NT2/D1 (cell line): ENCODE results near the genes ABCB9, MTRFR and RILPL2.

GRCh38 chr12:122725888-122726568 lies 4.6 kb downstream of the HCAR1 start:
- RRBS, 2 experiments, result no CpG with 5 or more reads among the region's 5 CpGs

- RRBS, 2 experiments, result no CpG with 5 or more reads among the region's 7 CpGs
Observed at GRCh38 chr12:122727750-122728521, 2.7 kb downstream of the HCAR1 start.

GRCh38 chr12:122837492-122838399 lies 2.5 kb downstream of the HIP1R start:
- RRBS, 2 experiments, result no CpG with 5 or more reads among the region's 16 CpGs

DNA sequence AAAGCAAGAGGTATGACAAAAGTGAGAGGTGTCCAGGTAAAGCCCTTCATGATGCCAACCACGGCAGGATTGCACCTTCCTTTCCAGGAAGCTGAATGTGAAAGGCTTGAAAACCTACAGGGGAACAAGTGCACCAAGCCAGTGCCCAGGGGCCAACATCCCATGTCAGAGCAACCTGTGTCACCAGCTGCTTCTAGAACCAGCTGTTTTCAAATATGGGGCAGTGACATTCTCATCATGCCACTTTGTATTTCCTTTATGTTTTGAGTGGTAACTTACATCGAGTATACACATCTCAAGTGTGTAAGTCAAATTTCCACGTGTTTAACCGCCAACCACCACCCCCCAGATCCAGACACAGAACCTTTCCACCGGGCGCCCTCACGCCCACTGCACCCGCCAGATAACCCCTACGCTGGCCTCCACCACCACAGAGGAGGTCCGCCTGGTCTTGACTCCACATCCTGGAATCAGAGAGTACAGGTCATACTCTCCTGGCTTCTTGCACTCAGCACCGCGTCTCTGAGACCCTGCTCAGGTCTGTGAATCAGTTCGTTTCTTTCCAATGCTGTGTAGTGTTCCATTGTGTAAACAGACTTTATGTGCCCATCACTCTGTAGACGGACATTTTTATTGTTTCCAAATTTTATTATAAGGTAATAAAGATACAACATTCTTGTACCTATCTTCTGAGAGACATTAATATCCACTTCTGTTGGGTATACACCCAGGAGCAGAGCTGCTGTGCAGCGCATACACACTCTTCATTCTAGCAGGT lies 27.2 kb downstream of the VPS37B start:
- RRBS, 2 experiments, result no CpG with 5 or more reads among the region's 15 CpGs

GRCh38 chr12:122870599-122871711 lies 25.0 kb downstream of the VPS37B start:
- RRBS, 2 experiments, result no CpG with 5 or more reads among the region's 20 CpGs

DNA sequence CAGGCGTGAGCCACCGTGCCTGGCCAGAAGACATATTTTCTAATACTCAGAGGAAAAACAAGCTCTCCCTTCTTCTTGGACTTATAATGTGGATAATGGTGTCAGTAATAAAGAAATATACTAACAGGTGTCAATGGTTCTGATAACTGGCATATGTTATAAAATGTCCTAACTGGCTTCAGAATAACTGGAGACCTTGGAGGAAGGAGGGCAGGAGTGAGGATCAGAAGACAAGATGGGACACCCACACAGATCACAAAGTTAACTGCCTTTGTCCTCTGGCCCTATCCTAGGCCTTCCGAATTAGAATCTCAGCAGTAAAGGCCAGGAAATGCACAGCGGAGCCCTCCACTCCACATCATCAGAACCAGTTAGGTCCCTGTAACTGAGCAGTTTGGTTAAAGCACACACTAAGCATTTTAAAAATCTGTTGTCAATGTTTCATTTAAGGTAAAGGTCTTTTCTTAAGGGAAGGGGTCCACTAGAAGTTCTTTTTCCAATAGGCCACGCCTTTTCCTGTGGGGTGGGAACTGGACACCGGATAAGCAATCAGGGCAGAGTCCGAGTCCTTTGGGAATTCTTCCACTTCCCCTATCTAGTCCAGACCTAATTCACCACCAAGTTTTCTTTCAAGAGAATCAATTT lies 12.0 kb downstream of the VPS37B start:
- RRBS, 2 experiments, result no CpG with 5 or more reads among the region's 7 CpGs

- RRBS, 2 experiments, result no CpG with 5 or more reads among the region's 13 CpGs
Observed at GRCh38 chr12:122889665-122890159, 6.2 kb downstream of the VPS37B start.

- RRBS, 2 experiments, result no CpG with 5 or more reads among the region's 4 CpGs
Observed at GRCh38 chr12:122898156-122898467, 2.2 kb upstream of the VPS37B start.

DNA sequence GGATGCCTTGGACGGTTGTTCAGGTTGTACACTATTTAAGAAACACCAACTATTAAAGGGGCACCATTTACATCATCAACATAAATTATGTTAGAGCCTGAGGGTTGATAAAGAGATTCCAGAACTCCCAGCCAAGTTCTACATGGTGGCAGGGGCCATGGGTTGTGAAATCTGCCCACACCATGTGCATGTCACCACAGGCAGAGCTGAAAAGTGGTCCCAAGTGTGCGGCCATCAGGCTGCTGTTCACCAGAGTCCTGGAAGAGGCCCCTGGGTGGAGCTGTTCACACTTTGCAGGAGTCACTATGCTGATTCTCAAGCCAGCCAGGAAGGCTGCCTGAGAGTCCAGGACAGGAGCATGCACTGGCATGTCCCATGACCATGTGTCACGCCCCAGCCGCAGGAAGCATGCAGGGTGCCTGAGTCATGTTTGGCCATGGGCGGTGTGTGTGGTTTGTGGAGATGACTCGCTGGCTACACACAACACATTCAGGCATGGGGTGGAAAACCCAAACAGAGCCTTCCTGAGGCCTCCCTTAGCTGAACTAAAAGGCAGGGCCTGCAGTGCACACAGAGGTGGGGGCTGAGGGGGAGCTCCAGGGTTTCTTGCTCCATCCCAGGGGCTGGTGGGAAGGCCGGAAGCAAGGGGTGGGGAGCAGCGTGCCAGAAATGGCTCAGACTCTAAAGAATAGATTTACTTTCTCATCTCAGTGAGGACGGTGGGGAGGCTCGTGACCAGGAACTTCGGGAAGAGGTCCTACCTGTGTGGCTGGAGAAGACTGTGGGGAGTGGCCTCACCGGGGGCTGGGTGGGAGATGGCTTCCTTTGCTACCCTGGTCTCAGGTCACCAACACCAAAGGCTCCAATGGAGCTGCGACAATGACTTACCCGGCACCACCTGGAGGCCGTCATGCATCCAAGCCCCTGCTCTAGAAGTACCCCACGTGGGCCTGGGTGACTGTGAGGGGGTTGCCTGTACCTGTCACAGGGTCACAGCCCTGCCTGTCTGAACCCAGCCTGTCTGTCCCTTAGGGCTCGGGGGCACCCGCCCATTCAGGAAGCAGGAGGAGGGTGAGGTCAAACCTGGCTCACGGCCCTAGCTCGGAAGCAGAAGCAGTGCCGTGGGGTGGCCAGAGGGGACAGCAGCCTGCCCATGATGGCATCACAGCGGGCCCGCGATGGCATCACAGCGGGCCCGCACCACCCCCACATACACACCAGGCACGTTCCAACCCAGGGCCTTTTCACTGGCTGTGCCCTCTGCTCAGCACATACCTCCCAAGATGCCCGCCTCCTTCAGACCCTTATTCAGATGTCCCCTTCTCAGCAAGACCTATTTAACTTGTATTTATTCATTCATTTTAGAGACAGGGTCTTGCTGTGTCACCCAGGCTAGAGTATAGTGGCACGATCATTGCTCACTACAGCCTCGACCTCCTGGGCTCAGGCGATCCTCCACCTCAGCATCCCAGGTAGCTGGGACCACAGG lies 19.1 kb downstream of the ABCB9 start:
- RRBS, 2 experiments, result 90 to 97% methylated on average over 3 of the region's 31 CpGs

- RRBS, 2 experiments, result 2% methylated on average over 7 of the region's 41 CpGs
Observed at GRCh38 chr12:122966275-122966928, at the start of gene ABCB9. Gene ABCB9, minus strand, starts transcription at chr12:122966463.

GRCh38 chr12:123024780-123025535 lies 44.5 kb downstream of the ARL6IP4 start:
- RRBS, 2 experiments, result no CpG with 5 or more reads among the region's 12 CpGs

DNA sequence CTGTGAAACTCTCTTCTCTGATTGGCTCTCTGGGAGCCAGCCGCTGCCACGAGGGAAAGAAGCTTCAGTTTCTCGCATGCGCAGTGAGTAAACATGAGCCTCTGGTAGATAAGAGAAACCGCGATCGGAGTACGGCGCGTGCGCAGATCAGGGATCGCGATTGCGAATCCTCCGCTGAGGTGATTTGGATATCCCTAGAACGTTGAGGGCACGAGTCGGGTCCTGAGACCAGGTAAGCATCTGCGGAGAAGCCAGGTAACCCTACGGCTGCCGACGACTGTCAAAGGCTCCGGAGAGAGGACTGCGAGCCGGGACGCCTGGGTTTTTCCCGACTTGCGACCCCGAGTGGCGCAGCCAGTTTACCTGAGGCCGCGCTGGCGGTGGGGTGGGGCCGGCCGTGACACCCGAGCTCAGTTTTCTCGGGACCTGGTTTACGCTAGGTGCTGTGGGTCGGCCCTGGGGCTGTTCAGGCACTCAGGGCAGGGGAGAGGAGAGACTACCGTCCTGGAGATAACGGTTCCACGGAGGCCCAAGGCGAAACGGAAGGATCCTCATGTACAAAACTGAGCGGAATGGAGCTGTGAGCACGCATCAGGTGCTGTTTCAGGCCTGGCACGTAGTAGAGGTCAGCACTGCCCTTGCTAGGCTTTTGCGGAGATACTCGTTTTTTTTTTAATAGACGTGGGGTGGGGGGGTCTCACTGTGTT lies at the start of gene MTRFR:
TSS of gene MTRFR (plus strand) at position 137 of the 707 bp plus-strand sequence.
- RRBS, 2 experiments, result under 1 to 1% methylated on average over 9 of the region's 50 CpGs

- RRBS, 2 experiments, result no CpG with 5 or more reads among the region's 13 CpGs
Observed at GRCh38 chr12:123241933-123243205, 9.1 kb downstream of the MTRFR start.

GRCh38 chr12:123389605-123390504 lies 5.9 kb downstream of the KMT5A start:
- RRBS, 2 experiments, result 5 to 24% methylated on average over 13 of the region's 63 CpGs

- RRBS, 2 experiments, result no CpG with 5 or more reads among the region's 8 CpGs
Observed at GRCh38 chr12:123391483-123392161, 7.7 kb downstream of the KMT5A start.

DNA sequence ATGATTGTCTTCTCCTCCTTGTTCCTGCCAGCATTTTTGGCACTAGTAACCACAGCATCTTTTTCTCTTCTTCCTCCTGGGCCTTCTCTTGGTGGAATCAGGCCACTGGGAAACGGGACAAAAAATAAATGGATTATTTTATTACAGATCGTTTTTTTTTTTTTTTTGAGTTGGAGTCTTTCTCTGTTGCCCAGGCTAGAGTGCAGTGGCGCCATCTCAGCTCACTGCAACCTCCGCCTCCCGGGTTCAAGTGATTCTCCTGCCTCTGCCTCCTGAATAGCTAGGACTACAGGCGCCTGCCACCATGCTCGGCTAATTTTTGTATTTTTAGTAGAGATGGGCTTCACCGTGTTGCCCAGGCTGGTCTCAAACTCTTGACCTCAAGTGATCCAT lies 13.4 kb downstream of the RILPL2 start:
- RRBS, 2 experiments, result no CpG with 5 or more reads among the region's 8 CpGs

- RRBS, 2 experiments, result 1 to 2% methylated on average over 12 of the region's 52 CpGs
Observed at GRCh38 chr12:123436353-123437096, at the start of gene RILPL2. Gene RILPL2, minus strand, starts transcription at chr12:123436684.

DNA sequence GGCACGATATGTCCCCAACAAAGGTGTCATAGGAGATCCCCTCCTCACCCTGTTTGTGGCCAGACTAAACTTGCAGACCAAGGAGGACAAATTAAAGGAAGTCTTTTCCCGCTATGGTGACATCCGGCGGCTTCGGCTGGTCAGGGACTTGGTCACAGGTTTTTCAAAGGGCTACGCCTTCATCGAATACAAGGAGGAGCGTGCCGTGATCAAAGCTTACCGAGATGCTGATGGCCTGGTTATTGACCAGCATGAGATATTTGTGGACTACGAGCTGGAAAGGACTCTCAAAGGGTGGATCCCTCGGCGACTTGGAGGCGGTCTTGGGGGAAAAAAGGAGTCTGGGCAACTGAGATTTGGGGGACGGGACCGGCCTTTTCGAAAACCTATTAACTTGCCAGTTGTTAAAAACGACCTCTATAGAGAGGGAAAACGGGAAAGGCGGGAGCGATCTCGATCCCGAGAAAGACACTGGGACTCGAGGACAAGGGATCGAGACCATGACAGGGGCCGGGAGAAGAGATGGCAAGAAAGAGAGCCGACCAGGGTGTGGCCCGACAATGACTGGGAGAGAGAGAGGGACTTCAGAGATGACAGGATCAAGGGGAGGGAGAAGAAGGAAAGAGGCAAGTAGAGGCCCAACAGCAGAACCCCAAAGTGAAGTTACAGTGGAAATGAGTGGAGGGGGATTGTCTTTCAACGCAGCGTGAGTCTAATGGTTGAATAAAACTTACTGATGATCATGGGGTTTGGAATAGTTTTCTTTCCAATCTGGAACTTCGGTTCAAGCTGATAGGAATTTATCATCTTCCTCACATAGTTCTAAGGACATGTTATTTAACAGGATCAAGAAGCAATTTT lies 7.9 kb downstream of the SNRNP35 start:
- RRBS, 2 experiments, result no CpG with 5 or more reads among the region's 31 CpGs

DNA sequence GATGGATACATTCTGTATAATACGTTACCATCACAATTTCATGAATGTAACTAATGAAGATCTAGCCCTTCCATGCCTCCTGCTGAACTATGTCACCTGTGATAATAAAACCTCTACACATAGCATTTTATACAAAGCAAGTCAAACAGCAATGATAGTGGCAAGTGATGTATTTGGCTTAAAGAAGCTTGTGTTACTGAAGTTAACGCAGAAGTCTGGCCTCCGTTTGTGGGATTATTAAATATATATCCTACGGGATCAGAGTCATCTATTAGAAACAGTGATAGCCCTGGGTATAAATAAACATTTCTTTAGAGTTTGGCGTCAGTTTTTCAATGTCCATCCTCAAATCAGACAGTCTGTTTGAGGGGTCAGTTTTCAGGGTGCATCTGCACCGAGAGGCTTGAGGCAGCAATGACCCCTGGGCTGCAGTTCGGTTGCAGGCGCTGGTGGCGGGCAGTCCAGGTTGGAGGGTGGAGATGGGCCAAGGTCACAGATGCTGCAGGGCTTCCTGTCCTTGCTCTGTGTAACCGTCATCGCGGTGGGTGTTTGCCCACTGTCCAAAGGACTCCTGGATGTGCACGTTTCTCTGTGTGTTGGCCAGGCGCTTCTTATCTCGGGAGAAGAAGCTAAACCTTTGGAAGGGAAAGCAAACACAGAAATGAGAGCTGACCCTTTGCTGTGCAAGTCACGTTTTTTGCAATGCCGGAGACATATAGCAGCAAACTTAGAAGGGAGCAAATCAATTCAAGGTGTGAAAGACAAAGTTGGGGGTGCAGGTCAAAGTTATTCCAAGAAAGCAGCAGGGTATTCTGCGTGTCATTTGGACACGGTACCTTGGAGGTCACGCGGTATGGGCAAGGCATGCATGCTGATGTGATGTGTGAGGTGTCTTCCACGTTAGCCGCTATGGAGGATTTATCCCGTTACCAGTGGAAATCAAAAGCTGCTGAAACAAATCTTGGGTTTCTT lies 14.4 kb downstream of the SNRNP35 start:
- RRBS, 2 experiments, result no CpG with 5 or more reads among the region's 24 CpGs

DNA sequence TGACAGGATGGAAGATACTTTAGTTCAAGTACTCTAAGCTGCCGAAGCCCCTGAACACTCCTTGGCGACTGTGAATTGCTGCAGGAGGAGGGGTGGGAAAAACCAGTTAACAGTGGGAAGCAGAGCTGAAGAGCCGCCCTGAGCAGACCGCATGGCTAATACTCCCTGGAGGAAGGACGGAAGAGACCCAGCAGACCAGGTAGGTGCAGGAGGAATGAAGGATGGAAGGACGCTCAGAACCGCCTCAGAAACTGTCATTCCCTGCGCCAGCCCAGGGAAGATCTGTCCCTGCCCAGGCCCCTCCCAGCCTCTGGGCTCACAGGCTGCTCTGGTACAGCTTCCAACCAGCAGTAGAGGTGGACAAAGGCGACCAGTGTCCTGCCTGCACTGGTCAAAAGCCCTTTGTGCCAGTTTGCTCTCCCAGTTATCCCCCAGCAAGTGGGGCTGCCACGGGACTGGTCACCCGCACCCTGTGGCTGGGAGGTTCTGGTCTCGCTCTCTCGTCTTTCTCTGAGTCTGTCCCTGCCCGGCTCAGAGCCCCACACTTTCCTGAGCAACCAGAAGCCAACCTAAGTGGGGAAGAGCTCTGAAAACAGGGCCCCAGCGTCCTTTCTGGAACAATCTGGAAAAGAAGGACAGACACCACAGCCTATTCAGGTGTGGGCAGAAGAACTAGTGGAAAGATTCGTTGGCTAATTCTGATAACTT lies 21.5 kb downstream of the SNRNP35 start:
- RRBS, 2 experiments, result no CpG with 5 or more reads among the region's 16 CpGs